ENCODE measurements around the gene CFAP77.

GRCh38 chr9:130860570-130861398 lies 25.7 kb downstream of the ABL1 start:
- PRO-cap = bidirectional peak, plus-strand start at chr9:130861091, minus-strand start at chr9:130860894
- RAMPAGE, long total RNA, 2 experiments = no peak in any of the 2 experiments

DNA sequence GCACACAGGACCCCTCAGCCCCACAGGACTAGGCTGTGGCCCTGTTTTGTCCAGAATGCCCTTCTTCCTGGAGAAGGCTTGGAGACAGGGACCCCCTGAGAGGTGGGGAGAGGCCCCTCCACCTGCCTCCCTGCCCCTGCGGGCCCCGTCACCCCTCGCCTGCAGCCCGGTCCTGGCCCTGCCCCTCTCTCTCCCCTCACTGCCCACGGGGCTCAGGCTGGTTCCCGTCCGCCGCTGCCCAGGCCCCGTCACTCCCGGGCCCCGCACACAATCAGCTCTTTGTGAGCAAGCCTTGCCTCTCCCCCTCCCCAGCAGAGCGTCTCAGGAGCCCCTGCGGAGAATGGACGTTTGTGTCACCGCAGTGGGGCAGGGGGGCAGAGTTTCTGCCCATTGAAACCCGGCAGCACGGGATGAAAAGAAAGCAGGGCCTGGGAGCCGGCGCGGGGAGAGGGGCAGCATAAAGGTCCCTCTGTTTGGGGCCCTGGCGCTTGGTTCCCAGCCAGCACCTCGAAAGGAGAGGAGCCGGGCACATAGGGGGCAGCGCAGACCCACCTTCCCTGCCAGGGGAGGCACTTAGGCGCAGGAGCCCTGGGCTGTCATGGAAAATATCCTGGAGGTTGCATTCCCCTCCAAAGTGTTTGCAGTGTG lies 13.5 kb upstream of the NUP214 start:
- PRO-cap = no peak
- RAMPAGE, long total RNA, 2 experiments = no peak in any of the 2 experiments

GRCh38 chr9:131140306-131140758 lies 14.9 kb downstream of the NUP214 start:
- PRO-cap = no peak
- RAMPAGE, long total RNA, 2 experiments = no peak in any of the 2 experiments

GRCh38 chr9:131235124-131236249 lies 40.8 kb downstream of the FAM78A start:
- PRO-cap = no peak
- RAMPAGE, long total RNA, 2 experiments = no peak in any of the 2 experiments

DNA sequence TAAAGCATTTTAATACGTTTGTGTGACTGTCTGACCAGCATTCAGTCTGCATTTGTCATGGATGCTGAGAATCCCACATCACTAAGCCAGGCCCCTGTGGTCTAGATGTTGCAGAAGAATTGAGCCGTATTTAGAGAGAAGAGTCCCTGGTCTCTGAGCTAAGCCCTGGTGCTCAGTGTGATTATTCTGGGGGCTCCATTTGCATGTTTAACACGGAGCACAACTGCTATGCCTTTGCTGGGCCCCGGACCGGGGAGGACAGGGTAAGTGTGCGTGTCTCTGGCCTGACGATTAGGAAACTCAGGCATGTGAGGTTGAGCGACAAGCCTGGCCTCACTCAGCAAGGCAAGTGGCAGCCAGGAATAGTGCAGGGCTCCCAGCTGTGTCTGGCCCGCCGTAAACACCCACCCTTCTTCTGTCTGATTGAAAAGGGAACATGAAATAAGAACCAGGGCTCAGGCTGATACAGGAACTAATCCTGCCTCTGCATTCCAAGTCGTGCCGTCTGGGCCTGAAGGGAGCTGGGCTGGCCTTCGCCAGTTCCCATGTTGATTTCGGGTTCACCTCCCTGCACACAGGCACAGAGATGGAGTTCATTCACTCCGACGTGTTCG lies 22.3 kb downstream of the FAM78A start:
- PRO-cap = no peak
- RAMPAGE, long total RNA, 2 experiments = no peak in any of the 2 experiments

DNA sequence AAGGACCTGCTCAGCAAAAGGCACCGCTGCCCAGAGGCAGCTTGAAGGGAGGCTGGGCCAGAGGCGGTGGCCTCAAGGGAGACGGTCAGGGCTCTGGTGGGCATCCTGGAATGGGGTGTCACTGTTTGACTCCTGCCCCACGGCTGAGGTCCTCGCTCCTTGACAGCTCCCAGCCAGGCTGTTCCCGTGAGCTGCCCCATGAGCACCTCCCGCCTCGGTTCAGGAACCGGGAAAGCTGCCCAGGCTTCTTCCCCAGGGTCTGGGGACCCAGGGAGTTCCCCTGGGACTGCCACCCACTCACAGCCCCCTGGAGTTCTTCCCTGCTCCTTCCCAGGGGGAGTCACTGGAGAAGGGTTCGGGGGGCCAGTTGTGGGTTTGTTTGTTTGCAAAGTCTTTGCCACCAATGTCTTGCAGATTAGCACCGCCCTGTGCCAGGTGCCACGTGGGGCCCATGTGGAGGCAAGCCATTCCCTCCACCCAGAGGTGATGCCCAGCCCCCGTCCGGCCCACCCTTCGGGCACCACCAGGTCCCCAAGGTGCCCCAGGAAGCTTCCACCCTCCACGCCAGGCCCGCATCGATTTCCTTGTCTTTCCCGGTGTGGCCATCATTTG lies 1.3 kb downstream of the PLPP7 start:
- PRO-cap = no peak
- RAMPAGE, long total RNA, 2 experiments = no peak in any of the 2 experiments

GRCh38 chr9:131467448-131468346 lies 35.0 kb upstream of the POMT1 start:
- PRO-cap = no peak
- RAMPAGE, long total RNA, 2 experiments = no peak in any of the 2 experiments

DNA sequence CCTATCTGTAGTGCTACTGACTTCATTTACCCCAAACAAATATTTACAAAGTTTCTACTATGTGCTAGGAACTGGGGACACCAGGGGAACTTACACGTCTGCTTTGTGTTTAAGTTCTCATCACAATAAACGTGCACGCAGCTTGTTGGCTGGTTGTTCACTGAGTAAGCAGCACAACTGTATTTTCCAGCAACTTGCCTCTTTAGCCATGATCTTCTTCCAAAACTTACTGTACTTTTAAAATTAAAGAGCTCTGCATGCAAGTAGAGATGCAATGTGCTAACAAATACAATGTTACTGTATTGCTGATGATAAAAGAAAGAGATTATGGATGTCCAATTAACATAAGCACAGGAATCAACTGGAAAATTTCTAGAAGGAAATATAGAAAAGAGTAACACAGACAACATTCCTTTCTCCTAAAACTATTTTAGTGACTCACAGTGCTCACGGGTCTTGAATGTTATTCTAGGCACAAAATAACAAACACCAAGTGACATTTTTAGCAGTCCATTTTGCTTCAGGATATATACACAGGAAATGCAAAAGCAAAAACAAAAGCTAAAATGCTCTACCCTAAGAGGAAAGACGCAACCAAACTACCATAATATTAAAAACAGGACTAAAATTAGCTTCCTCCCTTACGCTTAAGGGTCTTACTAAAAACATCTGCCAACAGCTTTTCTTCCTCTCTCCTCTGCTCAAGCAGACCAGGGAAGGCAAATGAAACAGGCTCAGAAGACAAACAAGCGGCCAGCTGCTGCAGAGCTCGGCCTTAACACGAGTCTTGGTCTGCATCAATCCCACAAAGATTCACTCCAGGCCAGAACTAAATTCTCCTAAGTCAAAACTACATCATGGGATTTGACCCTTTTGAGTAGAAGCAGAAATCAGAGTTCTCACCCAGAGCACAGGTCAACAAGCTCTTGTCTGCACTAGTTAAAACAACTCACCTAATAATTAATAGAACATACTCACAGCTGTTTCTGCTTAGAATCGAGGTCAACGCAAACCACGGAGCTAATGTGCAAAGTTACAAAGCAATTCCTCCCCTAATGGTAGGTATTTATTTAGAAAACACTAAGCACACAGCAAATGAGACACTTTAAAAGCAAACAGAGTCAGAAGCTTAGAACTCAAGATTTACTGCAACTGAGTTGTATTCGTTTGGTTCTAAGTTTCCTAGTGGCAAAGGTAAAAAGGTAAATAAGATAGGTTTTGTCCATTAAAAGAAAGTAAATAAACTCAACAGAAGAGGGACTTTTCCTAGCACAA lies 62.4 kb downstream of the RAPGEF1 start:
- PRO-cap = unidirectional peak, plus-strand start at position 650 of the sequence
- RAMPAGE, long total RNA, 2 experiments = no peak in any of the 2 experiments

DNA sequence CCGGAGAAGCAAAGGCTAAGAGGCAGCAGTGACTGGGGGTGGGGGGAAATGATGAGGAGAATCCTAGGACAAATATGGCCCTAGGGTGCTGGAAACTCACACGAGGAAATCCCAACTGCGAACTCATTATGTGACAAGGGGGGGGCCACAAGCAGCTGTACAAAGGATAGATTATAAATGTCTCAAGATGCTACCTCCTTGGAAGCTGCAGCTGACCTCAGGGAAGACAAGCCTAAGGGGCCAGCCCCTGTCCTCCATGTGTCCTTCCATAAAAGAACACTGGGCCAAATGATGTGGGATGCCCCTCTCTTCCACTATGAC lies 60.9 kb downstream of the RAPGEF1 start:
- PRO-cap = no peak
- RAMPAGE, long total RNA, 2 experiments = no peak in any of the 2 experiments

GRCh38 chr9:131695708-131696044 lies 44.2 kb downstream of the RAPGEF1 start:
- PRO-cap = no peak
- RAMPAGE, long total RNA, 2 experiments = no peak in any of the 2 experiments

DNA sequence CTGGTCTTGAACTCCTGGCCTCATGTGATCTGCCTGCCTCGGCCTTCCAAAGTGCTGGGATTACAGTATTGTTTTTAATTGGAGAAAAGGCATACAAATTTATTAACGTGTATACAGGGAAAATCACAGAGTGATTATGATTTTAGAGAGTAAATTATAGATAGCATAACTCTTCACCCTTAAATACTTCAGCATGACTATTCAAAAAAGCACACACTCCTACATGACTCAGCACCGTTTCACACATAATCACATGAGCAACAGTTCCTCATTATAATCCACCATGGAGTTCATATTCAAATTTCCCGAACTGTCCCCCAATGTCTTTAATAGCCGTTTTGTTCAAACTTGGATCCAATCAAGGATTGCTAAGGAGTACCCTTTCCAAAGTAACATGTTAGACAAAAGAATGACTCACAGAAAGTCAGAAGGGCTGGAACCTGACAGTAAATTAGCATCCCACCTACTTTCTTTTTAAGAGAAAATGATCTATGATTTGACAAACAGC lies 32.2 kb downstream of the RAPGEF1 start:
- PRO-cap = no peak
- RAMPAGE, long total RNA, 2 experiments = no peak in any of the 2 experiments

DNA sequence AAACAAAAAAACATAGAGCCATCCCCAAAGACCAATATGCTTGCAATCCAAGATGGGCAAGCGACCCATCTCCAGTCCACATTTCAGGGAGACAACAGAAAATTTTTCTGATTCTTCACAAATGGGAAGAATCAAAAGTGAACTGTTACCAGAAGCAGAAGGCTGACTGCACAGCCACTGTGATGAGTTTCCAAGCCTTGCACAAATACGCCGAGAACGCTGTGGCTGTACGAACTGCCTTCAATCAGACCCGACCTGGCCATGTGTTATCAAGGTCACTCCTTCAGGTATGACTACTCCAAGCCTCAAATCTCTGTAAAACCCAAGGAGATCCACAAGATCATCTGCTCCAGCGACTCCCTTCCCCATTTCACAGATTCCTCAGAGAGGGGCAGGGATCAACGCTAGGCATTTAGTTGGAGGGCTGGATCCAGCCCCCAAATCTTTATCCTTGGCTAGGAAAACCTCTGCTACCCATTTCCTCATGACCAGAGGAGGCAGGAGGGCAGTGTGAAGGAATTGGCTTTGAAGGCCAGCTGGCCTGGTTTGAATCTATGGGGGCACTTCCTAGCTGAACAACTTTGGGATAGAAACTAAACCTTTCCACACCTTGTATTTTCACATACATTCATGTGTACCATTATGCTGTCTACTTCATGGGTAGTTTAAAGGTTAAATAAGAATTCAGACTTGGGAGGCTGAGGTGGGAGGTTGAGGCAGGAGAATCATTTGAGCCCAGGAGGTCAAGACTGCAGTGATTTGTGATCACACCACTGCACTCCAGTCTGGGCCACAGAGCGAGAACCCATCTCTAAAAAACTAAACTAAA lies 26.7 kb downstream of the RAPGEF1 start:
- PRO-cap = no peak
- RAMPAGE, long total RNA, 2 experiments = no peak in any of the 2 experiments

GRCh38 chr9:131824279-131824478 lies 84.3 kb upstream of the RAPGEF1 start:
- PRO-cap = no peak
- RAMPAGE, long total RNA, 2 experiments = no peak in any of the 2 experiments

- PRO-cap = no peak
- RAMPAGE, long total RNA, 2 experiments = no peak in any of the 2 experiments
Observed at GRCh38 chr9:132197763-132198130, 35.9 kb downstream of the NTNG2 start.

GRCh38 chr9:132382072-132382476 lies 24.6 kb downstream of the TTF1 start:
- PRO-cap = no peak
- RAMPAGE, long total RNA, 2 experiments = no peak in any of the 2 experiments

DNA sequence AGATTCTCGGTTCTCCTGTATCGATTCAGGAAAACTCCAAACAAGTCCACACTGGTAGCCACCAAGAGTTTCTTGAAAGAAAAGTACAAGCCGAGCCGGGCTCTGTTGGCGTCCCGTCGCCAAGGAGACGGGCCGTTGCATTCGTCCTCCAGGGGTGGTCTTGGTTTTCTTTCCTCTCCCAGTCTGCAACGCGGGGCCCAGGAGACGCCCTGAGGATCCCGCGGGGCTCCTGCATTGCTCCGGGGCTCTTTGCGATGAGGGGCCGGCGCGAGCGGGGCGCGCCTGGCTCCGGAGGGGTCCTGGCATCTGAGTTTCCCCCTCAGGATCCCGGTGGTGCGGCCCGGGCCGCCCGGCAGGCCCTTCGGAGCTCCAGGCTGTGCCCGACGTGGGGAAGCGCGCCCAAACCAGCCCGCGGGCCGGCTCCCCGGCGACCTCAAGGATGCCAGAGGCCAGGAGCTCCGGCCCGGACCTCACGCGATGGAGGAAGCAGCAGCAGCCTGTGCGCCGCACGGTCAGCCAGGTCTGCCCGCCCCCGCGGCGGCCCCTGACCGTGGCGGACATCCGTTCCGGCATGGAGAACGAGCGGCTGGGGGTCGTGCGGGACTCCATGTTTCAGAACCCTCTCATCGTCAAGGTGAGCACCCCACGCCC lies at the start of gene CFAP77:
Gene CFAP77, plus strand, starts transcription at position 379 of the 651 bp plus-strand sequence.
- PRO-cap = no peak
- RAMPAGE, long total RNA, 2 experiments = start-site peak on the plus strand in 1 of 2 experiments, centred at position 366 of the sequence, 57 reads per replicate

DNA sequence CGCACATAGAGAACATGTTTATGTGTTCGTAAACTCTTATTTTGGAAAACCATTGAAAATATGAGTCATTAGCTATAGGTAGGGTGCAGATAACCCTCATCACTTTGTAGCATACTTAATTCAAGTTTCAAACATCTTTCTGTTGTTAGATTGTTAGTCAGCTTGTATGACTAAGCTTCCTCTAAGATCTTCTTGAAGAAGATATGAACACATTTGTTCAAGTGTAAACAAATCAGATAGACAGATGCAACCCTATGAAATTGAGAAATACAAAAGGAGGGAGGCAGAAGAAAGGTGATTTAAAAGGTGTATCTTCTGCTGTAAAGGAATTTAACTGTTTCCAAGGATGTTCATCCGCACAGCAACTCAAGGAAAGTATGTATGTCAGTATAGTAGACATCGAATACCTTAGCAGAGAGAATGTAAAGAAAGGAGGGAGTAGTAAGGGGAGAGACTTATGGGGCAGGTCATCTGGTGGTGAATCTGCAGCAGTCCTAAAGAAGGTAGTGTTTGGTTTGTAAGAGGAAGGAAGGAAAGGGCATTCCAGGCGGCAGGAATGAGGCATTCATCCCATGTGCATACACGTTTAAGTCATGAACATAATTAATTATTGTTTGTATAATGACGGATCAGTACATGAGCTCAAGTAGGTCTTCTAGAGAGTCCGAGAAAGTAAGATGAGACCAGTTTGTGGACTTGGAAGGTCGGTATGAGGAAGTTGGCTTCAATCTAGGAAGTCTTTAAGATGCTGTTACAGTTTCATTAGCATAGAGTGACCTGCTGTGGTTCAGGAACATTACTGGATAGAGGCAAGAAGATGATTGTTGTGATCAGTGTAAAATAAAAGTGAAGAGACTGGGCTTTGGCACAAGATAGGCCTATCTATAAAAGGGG lies 1.9 kb downstream of the GTF3C4 start:
- PRO-cap = no peak
- RAMPAGE, long total RNA, 2 experiments = no peak in any of the 2 experiments

DNA sequence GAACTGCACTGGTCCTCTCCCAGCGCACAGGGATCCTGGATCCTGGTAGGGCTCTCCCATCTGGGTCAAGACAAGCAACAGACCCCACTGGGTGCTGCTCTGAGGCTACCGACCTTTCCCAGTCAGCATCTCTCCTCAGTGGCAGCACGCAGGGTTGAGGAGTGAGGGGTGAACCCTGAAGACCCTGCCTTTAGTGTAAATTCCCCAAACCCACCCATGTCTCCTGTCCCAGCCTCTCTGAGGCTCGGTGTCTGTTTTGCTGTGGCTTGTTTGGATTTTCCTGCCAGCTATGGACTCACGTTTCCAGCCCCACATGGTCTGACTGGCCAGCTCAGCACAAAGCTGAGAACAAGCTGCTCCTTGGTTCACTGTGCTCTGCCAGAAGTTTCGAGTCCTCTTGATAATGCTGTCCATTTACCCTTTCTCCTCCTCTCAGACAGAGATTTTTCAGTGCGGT lies 80.0 kb downstream of the AK8 start:
- PRO-cap = no peak
- RAMPAGE, long total RNA, 2 experiments = no peak in any of the 2 experiments

GRCh38 chr9:132945224-132945770 lies 881 bp upstream of the TSC1 start:
- PRO-cap = no peak
- RAMPAGE, long total RNA, 2 experiments = no peak in any of the 2 experiments

- PRO-cap = bidirectional peak, plus-strand start at chr9:133061449, minus-strand start at chr9:133061276
- RAMPAGE, long total RNA, 2 experiments = start-site peak on the plus strand in 1 of 2 experiments, at chr9:133061317-133061498 at its widest, 5 to 7 reads per replicate
Observed at GRCh38 chr9:133060894-133061747, 660 bp upstream of the CEL start.

All from prostate gland (tissue), 2 donors.